Fibroblast of villous mesenchyme (primary cell): Measurements from ENCODE around the genes PLPP4 and ATE1.

DNA sequence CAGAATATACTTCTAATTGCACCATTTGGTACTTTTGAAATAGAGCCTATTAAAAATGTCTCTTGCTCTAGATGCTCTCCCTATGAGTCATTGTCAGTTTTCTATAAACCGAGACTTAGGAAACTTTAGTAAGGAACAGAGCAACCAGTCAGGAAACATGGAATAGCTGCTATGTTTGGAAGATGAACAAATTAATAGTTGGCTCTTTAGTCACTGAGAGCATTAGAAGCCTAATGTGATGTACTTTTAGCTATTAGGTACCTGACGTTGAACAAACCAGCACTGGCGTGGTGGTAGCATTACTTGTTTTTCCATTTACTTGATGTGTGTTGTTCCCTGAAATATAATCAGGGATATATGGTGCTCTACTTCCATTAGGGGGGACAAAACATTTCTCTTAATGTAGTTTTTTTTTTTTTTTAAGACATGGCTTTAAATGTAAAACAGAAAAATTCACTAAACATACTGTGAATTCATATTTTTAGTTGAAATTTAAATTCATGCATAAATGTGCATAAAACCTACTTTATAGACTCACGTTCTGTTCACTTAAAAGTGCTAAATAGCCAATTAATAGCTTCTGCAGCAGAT lies 35.4 kb downstream of the INPP5F start:
- CAGE, long polyA plus RNA, result no peak

DNA sequence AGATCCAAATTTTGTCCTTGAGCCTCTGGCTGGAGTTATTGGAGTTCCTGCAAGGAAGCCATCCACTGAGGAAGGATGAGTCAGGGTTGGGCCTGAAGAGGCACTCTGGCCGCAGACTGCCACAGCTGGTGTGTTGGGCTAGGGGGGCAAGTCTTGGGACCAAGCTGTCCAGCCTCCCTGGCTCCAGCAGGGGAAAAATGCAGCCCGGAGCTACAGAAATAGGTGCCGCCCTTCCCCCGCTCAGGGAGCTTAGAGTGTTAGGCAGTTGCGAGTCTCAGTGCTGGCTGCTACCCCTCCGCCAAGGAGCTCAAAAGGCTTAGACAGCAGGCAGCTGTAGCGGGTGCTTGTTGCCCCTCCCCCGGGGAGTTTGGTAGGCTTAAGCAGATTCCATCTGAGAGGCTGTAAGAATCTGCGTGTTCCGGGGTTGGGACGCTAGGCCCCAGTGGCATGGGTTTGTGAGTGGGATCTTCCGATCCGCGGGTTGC lies 235.2 kb downstream of the SEC23IP start:
- CAGE, long polyA plus RNA, result no peak

DNA sequence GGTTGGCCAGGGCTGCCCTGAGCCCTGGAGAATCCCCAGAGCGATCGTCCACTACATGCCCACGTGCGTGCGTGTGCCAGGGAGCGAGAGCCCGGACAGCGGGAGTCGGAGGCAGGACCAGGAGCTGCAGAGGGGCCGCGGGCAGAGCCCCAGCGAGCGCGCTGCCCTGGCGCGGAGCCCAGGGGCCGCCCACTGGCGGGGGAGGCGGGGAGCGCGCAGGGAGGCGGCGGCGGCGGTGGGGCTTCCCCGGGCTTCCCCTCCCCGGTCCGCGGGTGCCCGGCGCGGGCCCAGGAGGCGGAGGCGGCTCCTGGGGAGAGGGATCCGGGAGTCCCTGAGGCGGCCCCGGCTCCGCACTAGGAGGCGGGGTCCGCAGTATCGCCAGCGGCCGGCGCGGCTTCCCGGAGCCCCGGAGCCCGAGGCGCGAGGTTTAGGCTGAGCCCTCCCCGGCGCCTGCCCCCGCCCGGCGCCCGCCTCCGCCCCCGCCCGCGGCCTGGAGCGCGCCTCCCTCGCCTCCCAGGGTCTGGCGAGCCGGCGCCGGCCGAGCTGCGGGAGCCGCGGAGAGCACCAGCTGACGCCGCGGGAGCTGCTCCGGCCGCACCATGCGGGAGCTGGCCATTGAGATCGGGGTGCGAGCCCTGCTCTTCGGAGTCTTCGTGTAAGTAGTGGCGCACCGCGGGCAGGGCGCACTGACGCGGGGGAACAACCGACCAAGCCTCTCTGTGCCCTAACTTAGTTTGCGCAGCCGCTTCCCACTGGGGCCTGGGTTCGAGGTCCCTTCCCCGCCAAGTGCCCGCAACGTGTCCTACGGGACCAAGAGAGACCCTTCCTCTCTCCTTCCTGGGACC lies at the start of gene PLPP4:
PLPP4 (plus strand) TSS at position 521 of the 845 bp plus-strand sequence.
- CAGE, long polyA plus RNA, result no peak

DNA sequence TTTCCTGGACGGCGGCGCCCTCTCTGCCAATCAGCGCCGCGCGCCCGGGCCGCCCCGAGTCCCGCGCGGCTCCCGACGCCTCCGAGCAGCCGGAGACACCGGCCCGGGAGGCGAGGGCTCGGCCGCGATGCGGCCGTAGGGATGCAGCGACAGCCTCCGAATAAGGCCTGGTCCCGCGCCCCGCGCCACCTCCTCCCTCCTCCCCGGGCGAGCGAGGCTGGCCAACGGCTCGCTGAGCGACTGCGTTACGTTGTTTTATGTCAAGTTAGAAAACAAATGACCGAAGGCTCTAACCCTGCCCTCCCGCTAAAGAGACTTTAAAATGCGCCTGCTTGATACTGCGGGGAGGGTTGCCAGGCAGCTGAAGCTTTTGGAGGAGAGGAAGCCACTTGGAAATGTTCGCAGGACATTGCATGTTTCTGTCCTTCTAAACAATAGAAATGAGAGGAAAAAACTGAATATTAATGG lies 312 bp upstream of the FGFR2 start:
- CAGE, long polyA plus RNA, result no peak

GRCh38 chr10:121927789-121928859 lies at the start of gene ATE1:
TSS of gene ATE1 (minus strand) at chr10:121928031.
- CAGE, long polyA plus RNA, result no peak

DNA sequence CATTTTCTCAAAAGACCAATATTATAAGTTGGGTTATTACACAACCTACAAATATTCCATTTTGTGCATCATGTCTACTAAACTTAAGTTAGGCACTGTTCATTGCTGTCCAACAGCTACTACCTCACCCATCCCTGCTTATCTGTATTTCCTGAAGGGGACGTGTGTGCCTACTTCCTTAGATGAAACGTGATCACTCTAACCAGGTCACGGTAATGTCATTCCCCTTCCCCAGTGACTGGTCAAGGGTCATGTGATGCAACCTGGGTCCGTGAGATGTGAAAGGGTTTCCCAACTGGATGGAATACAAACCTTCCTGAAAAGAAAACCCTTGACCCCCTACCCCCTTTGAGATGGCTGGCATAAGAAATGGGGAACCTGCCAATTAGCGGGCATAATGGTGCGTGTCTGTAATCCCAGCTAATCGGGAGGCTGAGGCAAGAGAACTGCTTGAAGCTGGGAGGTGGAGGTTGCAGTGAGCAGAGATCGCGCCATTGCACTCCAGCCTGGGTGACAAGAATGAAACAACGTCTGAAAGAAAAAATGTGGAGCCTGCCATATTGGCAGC lies 1.7 kb upstream of the NSMCE4A start:
- CAGE, long polyA plus RNA, result no peak

DNA sequence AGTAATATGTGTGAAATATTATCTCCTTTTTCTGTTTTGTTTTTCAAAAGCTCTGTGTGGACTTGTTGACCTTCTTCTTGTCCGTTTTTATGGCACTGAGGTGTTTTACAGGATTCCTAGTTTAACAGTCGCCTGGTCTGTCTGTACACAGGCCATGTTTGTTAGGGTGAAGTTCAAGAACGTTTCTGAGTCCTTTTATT lies 18.4 kb downstream of the TACC2 start:
- CAGE, long polyA plus RNA, result no peak

DNA sequence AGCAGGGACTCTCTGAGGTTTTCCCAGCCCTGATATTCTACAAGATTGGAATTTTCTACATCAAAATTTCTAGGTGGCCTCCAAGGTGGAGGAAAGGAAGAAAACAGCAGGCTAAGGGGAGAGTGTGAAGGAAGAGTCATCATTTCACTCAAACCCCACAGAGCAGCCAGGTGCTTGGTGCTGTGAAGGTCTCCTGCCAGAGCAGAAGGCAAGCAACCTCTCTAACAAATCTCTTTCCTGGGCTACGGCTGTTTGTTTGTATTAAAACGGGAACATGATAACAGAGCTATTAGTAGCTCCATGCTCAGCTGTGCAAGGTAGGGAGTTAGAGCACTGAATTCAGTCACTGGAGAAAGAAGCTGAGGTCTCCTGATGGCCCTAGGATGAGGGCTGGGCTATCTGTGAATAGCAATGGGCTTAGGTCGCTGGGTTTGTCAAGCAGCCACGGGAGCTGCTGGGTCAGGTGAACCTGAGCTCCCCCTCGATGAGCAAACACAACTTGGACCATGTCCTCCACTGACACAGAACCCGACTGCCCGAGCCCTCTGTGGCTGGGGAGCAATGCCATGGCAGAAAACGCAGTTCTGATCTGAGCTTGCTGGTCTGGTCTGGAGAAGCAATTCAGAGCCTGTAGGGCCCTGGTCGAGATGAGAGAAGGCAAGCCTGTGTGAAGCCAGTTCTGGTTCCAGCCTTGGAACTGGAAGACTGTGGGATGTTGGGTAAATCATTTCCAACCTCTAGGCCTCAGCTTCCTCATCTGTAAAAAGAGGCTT lies 24.4 kb downstream of the TACC2 start:
- CAGE, long polyA plus RNA, result no peak

DNA sequence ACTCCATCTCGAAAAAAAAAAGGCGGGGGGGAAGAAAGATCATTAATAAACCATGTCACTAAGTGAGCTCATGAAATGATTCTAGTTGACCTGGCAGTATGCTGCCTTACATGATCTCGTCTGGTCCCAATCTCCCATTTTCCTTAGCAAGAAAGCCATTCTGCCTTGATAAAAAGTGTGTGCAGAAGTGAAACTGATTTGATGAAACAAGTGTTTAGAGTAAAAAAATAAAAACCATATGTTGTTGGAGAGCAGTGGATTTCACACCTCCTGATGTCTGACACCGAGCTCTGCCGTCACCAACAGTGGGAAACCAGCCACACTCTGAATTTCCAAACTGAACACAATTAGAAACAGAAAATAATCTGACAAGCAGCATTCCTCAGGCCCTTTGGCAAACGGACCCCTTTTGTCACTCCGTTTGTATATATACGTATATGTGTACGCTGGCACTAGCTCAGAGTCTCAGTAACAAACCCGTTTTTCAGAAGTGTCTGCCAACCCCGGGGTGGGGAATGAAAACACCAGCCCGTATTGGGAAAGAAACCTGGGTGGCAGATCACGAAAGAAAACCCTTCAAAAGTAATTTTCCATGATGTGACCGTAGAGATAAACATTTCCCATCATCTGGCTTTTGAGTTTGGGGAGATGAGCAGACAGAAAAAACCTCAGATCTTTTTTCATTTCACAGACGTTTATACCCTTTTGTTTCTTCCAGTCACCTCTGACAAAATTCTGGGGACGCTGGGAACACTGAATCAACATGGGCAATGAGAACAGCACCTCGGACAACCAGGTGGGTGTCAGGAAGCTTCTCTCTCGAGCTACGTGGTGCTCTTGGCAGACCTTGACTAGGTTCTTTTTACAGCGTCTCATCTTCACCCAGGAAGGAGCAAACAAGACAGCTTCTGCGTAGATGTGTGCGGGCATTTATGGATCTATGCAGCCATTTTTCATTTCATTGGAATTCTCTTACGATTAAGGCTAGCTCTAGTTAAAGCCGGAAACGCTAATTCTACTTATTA lies 32.6 kb downstream of the TACC2 start:
- CAGE, long polyA plus RNA, result no peak

DNA sequence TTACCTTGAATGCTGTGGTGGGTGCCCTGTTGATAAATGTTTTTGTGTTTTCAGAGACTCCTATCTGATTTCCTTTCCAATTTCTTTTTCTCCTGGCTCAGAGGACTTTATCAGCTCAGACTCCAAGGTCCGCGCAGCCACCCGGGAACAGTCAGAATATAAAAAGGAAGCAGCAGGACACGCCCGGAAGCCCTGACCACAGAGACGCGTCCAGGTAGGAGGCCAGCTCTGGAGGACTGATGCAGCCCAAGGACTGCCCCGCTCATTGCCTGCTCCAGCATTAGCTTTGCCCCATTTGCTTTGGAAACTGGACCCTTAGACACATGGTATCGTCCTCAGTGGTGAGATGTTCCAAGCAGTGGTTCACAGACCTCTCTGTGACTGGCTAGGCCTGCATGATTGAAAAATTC lies 61.4 kb downstream of the TACC2 start:
- CAGE, long polyA plus RNA, result no peak

DNA sequence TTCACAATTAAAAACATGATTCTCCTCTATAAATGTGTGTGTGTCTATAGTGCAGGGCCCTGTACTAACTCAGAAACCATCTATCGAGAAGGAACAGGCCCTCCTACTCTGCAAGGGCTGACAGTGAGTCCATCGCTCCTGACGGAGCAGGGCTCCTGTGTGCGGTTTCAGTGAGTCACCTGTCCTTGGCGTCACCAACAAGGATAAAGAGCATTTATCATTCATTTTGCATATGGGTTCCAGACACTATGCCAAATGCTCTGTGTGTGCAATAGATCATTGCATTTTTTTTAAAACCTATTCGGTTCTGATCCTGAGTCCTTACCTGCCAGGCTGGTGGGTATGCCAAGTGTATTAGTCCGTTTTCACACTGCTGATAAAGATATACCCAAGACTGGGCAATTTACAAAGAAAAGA lies 63.8 kb downstream of the TACC2 start:
- CAGE, long polyA plus RNA, result no peak

DNA sequence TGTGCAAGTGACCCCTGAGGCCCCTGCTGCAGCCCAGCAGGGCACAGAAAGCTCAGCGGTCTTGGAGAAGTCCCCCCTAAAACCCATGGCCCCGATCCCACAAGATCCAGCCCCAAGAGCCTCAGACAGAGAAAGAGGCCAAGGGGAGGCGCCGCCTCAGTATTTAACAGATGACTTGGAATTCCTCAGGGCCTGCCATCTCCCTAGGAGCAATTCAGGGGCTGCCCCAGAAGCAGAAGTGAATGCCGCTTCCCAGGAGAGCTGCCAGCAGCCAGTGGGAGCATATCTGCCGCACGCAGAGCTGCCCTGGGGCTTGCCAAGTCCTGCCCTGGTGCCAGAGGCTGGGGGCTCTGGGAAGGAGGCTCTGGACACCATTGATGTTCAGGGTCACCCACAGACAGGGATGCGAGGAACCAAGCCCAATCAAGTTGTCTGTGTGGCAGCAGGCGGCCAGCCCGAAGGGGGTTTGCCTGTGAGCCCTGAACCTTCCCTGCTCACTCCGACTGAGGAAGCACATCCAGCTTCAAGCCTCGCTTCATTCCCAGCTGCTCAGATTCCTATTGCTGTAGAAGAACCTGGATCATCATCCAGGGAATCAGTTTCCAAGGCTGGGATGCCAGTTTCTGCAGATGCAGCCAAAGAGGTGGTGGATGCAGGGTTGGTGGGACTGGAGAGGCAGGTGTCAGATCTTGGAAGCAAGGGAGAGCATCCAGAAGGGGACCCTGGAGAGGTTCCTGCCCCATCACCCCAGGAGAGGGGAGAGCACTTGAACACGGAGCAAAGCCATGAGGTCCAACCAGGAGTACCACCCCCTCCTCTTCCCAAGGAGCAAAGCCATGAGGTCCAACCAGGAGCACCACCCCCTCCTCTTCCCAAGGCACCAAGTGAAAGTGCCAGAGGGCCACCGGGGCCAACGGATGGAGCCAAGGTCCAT lies 94.5 kb downstream of the TACC2 start:
- CAGE, long polyA plus RNA, result no peak

- CAGE, long polyA plus RNA, result no peak
These were observed 127.3 kb downstream of the TACC2 start for GRCh38 chr10:122116082-122116764.

GRCh38 chr10:122119769-122120835 lies 131.1 kb downstream of the TACC2 start:
- CAGE, long polyA plus RNA, result no peak

DNA sequence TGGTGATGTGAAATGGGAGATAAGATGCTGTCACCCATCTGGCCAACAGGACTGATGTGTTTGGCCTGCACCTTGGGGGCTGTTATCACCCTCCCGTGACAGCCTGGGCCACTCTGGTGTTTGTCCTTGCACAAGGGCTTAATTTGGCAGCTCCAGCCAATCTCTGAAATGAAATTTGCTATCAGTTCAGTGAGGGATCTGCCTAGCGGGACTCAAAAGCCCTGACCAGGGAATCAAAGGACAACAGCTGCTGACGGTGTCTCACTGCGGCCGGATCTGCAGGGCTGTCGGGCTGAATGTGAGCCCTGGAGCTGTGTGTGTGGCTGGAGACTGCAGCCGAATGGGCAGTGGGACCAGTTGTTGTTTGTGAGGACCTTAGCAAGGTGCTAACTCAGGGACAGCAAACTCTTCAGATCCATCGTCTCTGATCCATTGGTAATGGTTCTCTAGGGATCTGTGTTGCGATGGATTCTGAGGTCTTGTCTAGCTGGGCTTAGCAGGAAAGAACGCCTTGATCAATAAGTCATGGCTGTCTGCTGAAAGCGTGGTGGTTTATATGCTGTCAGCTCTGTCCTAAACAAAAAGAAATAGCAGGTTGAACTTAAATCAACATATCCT lies 131.2 kb upstream of the BTBD16 start:
- CAGE, long polyA plus RNA, result no peak

- CAGE, long polyA plus RNA, result no peak
These were observed 15.7 kb downstream of the BTBD16 start for GRCh38 chr10:122286711-122287351.

- CAGE, long polyA plus RNA, result no peak
These were observed 33.0 kb downstream of the BTBD16 start for GRCh38 chr10:122303908-122304615.

- CAGE, long polyA plus RNA, result no peak
These were observed 50.4 kb upstream of the PLEKHA1 start for GRCh38 chr10:122324161-122324450.

DNA sequence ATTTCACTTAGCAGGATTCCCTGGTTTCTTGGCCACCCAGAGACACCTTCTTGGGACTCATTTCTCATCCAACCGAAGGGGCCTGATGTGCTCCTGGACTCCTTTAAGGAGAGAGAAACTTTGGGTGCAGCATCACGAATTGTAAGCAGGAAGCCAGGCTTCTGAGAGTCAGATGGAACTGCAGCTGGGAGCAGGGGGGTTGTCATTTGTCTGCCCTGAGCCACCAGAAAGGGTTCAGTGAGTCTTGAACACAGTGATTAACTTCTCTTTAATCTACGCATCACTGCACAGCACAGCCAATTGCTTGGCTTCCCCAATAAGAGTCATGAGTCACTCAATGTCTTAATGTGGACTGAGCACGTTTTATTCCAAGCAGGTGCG lies 26.1 kb upstream of the PLEKHA1 start:
- CAGE, long polyA plus RNA, result no peak

GRCh38 chr10:122374515-122374604 lies 148 bp upstream of the PLEKHA1 start:
- CAGE, long polyA plus RNA, result no peak